Bronchus (tissue), 1 donor: Measurements from ENCODE around the gene PTH2R.

GRCh38 chr2:207820505-207820853 is 50.8 kb upstream of the FZD5 start:
- PRO-cap, result no peak

GRCh38 chr2:207845786-207845947 is 76.0 kb upstream of the FZD5 start:
- PRO-cap, result no peak

DNA sequence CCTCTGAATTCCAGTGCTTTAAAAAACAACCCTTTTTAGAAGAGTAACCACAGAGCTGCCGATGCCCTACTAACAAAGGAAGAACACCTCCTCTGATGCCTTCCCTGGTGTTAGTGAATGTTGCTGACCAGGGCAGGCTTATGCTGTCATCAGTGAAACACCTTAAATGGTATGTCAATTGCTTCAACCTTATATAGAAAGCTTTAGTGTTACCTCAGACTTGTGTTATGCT is 79.7 kb upstream of the FZD5 start:
- PRO-cap, result no peak

DNA sequence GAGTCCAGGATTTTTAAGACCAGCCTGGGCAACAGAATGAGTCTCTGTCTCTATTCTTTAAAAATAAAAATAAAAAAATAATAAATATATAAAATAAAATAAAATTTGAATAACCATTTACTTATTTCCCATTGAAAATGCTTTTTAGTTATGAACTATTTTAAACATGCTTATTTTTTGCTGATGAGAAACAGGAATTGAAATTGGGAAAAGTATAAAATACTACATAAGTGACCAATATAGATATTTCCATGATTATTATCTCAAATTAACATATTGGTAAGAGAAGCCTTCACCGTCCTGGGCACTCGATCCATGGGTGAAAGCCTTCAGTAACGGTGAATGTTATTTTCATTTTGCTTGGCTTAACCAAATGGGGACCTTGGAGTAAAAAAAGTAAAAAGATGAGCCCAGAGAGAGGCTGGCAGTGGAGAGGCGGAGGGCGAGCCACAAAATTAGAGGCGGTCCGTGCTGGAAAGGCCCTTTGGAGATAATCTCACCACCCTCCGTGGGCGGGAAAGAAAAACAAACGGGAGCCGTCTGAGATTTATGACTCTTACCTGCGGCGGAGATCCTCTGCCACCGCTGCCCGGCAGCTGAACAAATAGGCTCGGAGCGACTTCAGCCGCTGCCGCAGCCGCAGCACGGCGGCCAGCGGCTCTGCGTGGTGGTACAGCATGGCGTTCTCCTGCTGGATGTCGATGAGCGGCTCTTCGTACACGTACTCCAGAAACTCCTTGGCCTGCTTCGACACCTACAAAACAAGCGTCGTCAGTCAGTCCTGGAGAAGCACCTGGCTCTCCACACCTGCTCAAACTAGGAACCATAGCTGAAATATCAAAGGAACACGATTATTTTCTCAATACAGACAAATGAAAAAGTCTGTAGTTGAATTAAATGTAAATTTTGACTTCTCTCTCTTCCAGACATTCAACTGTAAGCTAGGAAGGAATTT is 94.7 kb downstream of the PLEKHM3 start:
- PRO-cap, result no peak

DNA sequence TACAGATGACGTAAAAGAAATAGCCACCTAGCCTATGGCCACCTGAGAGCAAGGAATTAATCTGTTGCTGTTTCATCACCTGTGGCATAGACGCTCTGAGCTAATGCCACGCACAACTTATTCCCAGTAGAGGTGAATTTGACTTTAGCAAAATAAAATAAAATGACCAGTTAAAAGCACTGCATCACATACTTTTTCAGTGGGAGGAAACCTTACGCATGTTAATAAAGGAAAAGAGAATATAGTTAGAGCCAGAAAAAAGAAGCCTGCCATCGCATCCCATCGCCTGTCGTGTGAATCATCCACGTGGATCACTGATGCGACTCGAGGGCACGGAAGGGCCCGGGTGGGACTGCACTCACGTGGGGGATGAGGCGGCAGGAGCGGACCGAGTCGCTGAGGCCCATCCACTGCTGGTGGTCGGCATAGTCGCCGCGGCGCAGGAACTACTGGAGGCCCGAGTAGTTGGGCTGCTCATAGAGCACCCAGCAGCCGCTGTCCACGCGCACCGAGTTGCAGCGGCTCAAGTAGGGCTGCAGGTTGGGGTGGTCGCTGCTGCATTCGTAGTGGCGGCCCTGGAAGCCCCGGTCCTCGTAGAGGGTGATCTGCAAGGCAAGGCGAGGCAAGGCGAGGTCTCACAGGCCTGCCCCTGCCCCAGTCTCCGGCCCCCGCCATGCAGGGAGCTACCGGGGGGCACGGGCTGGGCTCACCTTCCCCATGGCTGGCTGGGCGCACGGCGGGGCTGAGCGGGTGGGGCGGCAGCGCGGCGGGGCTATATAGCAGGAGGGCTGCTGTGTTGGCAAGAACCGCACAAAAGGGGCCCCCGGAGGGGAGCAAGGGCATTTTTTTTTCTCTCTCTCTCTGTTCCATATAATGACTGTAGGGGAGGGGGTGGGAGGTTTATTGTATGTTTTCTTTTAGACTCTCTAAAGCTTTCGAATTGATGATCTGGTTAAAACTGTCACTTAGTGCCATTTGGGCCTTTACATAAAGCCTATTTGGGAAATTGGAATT is 12.1 kb downstream of the CRYGD start:
- PRO-cap, result no peak

DNA sequence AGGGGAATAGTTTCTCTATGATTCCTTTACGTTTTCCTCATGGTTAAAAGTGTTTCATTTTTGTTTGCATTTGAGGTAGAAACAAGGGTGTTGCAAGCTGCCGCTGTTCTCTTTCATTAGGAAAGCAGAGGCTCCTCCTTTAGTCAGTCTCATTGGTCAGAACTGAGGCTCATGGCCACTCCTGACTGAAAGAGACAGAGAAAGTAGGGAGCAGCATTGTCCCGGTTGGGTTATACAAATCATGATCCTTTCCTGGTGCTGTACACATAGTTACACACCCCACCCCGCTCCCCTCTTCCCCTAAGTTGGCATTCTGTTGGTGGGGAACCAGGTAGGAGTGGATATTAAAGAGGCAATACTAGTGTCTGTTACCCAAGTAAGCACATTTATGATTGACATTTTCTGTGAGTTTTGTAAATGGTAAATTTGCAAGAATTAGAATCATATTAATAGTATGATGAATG is 59.8 kb upstream of the PTH2R start:
- PRO-cap, result no peak

- PRO-cap, result no peak
These were observed 51.4 kb upstream of the PTH2R start for GRCh38 chr2:208354723-208355982.

GRCh38 chr2:208406439-208407214 is at the start of gene PTH2R:
PTH2R (plus strand) TSS chr2:208406792.
- PRO-cap, result no peak

DNA sequence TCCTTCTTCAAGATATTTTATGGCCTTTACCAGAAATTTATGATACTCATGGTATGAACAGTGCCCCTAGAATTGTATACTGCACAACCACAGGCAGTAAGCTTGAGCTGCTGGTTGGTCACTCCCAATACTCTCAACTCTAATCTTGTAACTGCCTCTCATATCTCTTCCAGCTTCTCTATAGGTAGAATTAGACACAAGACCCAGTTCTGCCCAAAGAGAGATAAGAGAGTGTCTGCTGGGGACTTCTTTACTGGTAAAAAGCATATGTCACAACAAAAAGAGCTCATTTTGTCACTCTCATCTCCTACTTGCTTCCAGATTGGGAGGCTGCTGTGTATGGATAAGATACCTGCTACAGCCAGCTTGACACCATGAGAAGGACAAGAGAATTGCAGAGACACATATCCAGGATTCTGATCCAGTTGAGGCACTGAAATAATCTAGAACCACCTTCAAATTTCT is 165.1 kb downstream of the PTH2R start:
- PRO-cap, result no peak

GRCh38 chr2:208608529-208608867 is 201.9 kb downstream of the PTH2R start:
- PRO-cap, result no peak

- PRO-cap, result no peak
These were observed 316.3 kb downstream of the PTH2R start for GRCh38 chr2:208722899-208723205.

GRCh38 chr2:209808359-209808963 is 36.8 kb downstream of the UNC80 start:
- PRO-cap, result no peak

- PRO-cap, result unidirectional peak, plus-strand start at chr2:210170046
These were observed 1.4 kb downstream of the KANSL1L start for GRCh38 chr2:210169763-210170191.

DNA sequence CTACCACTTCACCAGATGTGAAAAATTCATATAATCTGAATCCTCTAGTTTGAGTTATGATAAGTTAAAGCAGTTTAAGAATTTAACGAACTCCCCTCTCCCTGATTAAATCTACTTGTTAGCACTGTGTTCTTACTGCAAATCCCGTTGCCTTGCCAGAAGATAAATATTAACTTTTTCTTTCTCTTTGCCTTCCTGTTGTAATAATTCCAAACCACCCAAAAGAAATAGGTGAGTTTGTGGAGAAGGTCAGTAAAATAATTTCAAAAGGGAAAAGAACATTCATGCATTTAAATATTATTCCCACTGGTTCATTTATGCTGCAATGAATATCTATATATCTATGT is 16.4 kb upstream of the CPS1 start:
- PRO-cap, result no peak

DNA sequence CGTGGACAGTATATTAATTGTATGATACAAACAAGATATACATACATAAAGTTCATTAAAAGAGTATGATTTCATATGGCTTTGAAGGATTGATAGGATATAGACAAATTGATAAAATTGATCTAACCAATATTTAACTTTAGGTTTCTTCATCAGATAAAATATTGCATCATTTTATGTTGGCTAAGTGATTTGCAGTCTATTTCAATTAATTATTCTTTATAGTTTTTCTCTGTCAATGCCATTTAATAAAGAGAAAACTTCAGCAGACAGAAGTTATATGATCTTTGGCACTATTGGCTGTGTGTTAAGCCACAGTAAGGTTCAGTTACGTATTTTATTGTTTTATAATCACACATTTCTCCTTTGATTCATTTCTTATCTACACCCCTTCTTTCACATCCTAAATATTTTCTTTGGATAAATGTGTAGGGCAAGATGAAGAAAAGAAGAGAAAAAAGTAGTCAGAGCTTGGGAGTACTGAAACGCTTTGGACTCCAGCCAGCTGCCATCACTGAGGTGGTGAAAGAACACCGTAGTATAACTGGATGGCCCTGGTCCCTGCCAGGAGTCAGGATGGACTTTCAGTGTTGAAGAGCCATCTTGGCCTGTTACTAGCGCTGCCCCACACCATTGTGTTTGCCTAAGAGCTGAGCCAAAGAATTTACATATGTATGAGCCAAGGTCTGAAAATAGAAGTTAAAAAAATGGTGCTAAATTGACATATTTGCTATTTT is 9.8 kb upstream of the CPS1 start:
- PRO-cap, result no peak

- PRO-cap, result unidirectional peak, minus-strand start at chr2:210555689
These were observed 928 bp upstream of the CPS1 start for GRCh38 chr2:210555527-210555815.

DNA sequence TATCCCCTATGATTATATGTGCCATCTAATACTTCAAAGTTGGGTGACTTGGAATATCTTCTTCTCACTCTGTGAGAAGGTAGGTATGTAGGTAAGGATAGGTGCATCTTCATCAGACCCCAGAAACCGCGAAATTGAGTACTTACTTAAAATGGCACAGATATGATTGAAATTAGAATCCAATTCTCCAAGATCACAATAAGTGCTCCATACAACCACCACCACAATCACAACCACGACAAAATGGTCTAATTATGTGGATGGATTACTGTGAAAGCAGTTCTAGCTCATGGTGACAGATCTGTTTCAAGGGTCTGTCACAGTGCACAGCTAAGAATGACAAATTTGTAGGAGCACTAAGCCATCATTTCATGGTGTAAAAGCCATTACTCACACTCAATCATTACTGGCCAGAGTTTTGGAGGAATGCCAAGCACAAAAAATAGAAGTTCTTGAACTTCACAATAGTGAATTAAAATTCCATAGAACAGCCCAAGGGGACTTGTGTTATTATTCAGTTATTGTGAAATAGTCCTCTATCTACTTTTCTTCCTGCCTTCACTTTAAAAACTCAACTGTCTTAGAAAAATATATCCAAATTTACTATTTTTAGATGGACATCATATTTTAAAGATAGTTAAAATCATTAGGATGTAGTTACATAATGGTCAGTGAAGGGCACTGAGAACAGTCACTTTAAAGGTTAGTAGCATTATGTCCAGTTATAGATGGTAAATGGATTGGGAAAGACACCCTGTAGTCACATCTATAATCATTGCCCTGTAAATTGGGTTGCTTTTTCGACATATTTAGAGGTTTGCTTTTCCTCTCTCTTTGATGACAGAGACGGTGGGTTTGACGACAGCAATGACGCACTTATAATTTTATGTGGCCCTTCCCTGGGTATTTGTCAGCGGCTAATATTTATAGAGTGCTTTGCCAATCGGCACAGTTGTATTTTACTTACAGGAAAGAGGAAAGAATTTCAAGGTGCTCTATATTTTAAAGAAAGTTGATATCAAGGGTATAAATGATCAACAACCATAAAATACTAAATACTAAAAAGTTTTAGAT is 2.5 kb downstream of the CPS1 start:
- PRO-cap, result unidirectional peak, minus-strand start at position 338 of the sequence; bidirectional peak, plus-strand start at position 927 of the sequence, minus-strand start at position 698 of the sequence

- PRO-cap, result no peak
These were observed 18.6 kb downstream of the CPS1 start for GRCh38 chr2:210574883-210575511.

GRCh38 chr2:210630852-210631285 is 74.5 kb downstream of the CPS1 start:
- PRO-cap, result no peak

DNA sequence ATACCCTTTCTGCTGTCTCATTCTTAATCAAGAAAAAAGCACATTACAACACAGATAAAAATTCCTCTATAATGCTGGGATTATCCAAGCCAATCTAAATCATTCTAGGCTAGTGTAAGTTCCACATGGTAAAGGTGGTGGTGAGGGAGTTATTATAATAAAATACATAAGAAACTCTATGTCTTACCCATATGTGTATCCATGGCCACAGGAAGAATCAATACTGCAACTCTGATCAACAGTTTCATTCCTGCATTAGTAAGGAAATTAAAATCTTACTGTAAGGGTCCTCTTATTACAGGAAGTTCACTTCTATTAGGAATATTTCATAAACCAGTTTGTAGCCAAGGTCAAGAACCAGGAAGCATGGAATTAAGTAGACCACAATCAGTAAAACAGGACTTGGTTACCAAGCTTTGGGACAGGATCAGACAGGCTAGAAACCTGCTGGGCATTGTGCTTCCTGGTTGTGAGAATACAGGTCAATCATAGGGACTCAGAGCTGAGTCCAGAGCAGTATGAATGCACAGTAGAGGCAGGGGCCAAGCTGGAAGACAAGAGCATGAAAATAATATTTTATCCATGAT is 248.1 kb downstream of the IKZF2 start:
- PRO-cap, result no peak